Parietal lobe (tissue), 2 donors: ENCODE results near the genes ZNRF4 and NDUFA11.

GRCh38 chr19:5005750-5006358 lies 36.9 kb downstream of the KDM4B start:
- RAMPAGE, long total RNA = no peak

DNA sequence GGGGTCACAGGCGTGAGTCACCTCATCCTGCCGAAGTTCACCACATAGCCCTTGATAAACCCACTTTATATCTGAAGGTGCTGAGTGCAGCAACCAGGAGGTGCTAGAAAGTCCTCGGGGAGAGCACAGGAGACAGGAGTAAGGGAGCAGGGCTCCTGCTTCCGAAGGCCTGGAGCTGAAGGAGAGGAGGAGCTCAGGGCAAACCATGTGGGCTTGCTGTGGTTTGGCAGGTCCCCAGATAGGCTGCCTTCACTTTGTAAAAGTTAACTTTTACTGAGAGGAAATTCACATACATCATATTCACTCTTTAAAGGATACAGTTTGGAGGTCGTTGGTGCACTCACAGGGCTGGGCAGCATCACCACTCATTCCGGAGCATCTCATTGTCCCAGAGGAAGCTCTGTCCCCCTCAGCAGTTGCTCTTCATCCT lies 49.4 kb downstream of the KDM4B start:
- RAMPAGE, long total RNA = no peak

- RAMPAGE, long total RNA = no peak
Measured at GRCh38 chr19:5047895-5048537, 79.1 kb downstream of the KDM4B start.

DNA sequence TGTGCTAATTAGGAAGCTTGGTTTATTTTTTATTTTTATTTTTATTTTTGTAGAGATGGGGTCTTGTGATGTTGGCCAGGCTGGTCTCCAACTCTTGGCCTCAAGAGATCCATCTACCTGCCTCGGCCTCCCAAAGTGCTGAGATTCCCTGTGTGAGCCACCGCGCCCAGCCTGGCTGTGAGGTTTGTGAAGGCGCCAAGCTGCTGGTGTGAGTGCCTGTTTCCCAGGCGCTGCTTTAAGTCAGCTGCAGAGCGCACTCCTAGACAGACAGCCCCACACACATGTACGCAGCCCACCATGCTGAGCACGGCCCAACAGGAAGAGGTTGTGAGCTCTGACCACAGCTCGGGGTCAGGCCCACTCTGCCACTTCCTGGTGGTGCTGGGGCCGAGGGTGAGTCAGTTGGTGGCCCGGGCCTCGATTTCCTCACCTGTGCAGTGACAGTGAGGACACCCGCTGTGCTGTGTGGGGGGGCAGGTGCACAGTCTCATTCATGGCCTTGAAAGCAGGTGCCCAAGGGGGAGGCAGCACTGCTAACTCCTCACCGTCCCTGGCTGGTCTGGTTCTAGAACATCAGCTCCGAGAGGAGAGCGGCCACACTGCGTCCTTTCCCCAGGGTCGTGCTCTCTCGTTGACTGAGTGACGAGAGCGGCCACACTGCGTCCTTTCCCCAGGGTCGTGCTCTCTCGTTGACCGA lies 106.7 kb downstream of the KDM4B start:
- RAMPAGE, long total RNA = no peak

- RAMPAGE, long total RNA = no peak
Measured at GRCh38 chr19:5115389-5115880, 146.5 kb downstream of the KDM4B start.

- RAMPAGE, long total RNA = no peak
Measured at GRCh38 chr19:5126781-5127198, 157.9 kb downstream of the KDM4B start.

- RAMPAGE, long total RNA = no peak
Measured at GRCh38 chr19:5193256-5193908, 147.2 kb downstream of the PTPRS start.

DNA sequence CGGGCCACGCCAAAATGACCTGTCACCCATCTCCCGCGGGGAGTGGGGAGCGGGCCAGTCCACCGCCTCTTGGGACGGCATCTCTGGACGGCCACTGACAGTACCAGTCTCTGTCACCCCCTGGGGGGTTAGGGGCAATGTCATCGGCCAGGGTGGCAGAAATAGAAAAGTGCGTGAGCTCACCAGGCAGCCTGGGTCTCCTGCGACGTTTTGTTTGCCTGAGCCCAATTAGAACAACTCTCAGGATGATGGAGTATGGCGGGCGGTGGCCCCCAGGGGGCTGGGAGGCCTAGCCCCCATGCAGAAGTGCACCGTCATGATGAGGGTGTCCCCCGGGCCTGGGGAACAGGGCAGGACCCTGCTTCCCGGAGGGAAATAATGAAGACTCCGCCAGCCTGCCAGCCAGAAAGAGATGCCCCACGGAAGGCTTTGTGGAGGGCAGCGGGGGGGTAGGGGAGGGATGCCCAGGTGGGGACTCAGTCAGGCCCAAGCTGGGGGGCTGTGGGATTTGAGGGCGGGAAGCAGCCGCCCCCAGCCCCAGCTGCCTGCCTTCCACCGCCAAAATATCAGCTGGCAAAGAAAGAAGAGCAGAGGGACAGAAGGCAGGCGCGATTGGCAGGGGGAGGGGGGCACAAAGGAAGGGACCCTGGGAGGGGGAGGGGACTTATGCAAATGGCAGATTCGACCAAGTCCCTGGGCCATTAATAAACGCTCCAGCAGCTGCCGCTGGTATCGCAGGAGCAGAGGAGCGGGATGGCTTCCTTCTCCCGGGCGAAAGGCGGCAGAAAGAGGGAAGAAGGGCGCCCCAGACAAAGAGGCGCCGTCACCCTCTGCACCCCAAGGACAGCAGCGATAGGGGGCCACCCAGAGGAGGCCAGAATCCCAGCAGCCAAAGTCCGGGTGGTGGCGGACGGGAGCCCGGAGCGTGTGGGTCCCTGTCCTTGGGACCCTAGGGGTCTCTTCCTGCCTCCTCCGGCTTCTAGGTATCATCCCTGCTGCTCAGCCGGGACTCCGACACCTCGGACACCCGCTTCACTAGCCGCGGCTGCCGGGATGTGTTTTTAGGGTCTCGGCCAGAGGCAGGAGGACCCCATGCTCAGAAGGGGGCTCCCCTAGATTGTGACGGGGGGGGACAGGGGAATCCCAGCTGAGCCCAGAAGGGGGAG lies 2.2 kb downstream of the PTPRS start:
- RAMPAGE, long total RNA = no peak

DNA sequence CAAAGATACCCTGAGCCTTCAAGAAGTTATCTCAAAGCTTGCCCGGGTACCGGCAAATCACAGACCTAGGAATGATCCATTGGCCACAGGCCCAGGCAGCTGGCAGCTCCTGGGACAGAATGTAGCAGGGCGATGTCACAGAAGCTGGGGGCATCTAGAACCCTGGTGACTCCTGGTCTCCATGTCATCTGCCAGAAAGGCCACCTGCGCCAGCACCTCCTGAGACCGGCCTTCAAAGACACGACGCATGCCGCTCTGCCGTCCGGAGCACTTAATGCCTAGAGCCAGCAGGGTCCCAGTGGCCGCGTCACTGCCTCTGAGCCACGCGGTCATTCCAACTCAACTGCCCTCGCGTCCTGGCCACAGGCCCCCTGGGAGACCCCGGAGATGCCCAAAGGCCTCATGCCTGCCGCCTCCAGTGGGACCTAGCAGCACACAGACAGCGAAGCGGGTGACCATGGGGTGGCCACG lies at the start of gene ZNRF4:
TSS of gene ZNRF4 (plus strand) at position 173 of the 471 bp plus-strand sequence.
- RAMPAGE, long total RNA = no peak

GRCh38 chr19:5623662-5623875 lies 686 bp downstream of the SAFB start:
- RAMPAGE, long total RNA = no peak

DNA sequence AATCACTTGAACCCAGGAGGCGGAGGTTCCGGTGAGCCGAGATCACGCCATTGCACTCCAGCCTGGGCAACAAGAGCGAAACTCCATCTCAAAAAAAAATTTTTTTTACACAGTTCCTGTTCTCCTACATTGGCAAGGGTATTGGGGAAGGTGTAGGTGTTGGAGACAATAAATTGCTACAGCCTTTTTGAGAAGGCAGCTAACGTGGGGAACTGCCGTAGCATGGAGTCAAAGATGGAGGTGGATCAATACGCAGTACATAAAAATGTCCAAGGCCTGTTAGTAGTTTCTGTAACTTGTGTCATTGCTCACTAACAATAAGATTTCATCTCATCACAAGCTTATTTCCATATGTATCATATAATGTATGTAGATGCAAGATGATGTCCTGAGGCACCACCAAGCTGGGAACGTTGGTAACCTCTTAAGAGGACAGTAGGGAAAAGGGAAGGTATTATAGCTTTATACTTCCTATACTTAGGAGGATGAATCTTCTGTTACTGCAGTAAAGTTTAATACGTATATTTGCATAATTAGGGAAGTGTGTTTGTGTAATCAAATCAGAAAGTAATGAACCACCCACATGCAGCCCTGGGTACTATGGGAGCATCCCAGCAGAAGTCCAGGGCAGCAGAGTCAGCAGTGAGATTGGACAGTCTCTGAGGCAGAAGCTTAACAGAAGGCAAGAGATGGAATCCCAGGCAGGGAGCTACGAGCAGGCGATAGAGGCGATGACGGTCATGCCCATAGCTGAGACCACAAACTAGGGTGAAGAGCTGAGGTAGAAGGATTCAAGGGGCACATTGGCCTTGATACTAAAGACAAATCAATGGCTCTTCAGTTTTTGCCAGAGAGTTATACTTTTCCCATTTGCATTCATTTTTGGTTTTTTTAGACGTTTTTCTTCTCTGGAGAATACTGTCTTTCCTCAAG lies 12.4 kb downstream of the SAFB start:
- RAMPAGE, long total RNA = no peak

- RAMPAGE, long total RNA = no peak
Measured at GRCh38 chr19:5711546-5712191, 8.3 kb downstream of the LONP1 start.

GRCh38 chr19:5880369-5880956 lies 10.1 kb upstream of the FUT5 start:
- RAMPAGE, long total RNA = no peak

GRCh38 chr19:5903622-5904484 lies at the start of gene NDUFA11:
NDUFA11 (minus strand) TSS chr19:5903790.
- RAMPAGE, long total RNA = start-site peak on the minus strand at chr19:5903726-5903793, 1,282 and 425 reads in 2 replicates

GRCh38 chr19:5993410-5994790 lies 16.0 kb upstream of the RANBP3 start:
- RAMPAGE, long total RNA = no peak

DNA sequence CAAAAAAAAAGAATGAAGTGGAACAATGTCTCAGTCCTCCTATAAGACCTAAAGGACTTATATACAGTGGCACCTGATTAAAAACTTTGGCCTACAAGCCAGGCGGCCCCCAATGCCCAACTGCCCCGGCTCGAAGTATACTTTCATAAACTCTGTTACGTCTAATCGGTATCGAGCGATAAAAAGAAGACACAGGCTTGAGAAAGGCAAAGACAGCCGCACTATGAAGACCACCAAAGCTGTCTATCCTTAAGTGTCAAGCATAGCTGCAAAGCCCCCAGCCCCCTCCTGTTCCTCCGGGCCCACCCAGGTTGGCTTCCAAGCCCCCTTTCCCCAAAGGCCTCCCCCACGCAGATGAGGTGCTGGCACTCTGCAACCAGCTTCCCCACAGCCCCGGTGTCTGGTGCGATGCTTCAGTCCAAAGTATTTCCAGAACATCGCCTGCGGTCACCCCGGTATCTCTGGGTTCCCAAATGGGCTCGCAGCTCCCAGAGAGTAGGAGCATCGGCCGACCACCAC lies 20.4 kb upstream of the RANBP3 start:
- RAMPAGE, long total RNA = no peak

GRCh38 chr19:6022055-6022732 lies 44.3 kb upstream of the RANBP3 start:
- RAMPAGE, long total RNA = no peak

DNA sequence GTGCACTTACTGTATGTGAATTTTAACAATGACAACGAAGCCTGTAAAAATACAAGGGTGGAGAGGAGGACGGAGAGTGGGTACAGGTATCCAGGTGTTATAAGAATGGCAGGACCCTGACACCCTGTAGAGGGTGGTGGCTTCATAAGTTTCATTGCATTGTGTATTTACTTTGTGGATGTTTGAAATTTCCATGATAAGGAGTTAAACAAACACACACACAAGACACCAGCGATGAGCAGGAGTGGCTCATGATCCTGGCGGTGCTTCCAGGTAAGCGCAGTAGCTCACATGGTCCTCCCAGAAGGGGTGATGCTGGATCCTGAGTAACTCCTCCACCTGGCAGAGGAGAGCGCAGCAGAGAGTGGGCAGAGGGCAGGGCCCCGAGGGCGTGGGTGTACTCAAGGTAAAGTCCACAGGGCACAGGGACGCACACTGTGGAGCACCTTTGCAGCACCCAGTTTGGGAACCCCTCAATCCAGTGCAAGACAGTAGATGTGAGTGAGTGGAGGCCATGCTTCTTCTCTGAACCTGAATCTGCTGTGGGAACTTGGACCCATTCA lies 54.1 kb downstream of the RFX2 start:
- RAMPAGE, long total RNA = no peak

GRCh38 chr19:6056899-6058053 lies 53.0 kb downstream of the RFX2 start:
- RAMPAGE, long total RNA = no peak

DNA sequence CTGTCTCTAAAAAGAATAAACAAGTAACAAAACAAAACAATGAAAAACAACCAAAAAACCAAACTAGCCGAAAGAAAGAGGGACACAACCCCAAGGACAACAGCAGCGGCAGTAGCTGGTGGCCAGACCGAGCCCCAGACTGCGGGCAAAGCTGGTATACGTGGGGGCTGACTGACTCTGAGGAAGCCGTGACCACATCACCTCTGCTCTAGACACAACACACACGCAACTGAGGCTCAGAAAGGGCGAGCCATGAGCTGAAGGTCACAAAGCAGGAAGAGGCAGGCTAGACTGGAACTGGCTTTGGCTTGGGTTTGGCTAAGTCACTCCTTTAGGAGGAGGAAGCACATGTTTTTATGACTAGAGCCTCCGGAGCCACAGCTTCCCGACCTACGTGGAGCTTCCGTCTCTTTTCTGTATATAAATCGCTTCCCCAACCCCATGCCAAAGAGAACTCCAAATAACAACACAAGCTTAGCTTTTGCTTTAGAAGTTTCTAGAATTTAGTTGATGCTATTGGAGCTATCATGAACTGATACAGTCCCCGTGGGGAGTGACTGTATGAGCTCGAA lies 48.1 kb downstream of the RFX2 start:
- RAMPAGE, long total RNA = no peak